Paraaortic lymph node (tissue), 1 donor: ENCODE measurements around the gene FNDC5.

GRCh38 chr1:32753657-32753905, 12.0 kb downstream of the KIAA1522 start:
- PRO-cap: bidirectional peak, plus-strand start at chr1:32753963, minus-strand start at chr1:32753807

DNA sequence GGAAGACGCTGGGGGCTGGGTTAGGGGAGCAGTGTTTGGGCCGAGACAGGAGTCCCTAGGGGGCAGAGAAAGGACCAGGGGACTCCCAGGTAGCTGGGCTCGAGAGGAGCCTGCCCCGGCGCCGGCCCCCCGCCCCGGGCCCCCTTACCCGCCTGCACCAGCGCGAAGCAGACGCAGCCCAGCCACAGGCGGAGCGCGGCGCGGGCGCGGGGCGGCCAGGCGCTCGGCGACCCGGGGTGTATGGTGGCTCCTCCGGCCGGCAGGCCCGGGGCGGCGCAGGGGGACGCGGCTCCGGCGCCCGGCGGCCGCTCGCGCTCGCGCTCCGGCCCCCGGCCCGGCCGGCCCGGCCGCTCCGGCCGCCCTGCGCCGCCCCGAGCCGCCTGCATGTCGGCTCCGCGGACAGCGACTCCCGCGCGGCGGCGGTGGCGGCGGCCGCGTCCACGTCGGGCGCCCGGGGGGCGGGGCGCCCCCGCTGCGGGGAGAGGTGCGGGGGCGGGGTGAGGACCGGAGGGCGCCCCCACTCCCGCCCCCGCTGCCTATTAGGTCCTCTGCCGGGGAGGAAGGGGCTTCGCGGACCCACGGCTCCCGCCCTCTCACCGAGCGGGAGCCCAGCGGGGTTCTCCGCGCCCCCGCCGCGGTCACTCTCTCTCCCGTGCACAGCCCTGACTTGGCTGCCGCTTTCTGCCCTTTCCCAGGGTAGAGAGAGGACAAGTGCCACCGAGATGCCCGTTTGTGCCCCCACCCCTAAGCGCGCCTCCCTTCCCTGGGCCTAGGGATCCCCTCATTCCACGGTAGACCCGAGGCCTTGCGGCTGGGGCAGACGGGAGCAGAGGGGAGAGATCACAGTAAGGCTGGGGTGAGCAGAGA, at the start of gene FNDC5:
Gene FNDC5, minus strand, starts transcription at position 408 of the 867 bp plus-strand sequence.
- PRO-cap: no peak

GRCh38 chr1:32904884-32905111, 3.6 kb upstream of the TMEM54 start:
- PRO-cap: no peak

- PRO-cap: no peak
Observed at GRCh38 chr1:32960160-32961000, 4.2 kb downstream of the RNF19B start.

DNA sequence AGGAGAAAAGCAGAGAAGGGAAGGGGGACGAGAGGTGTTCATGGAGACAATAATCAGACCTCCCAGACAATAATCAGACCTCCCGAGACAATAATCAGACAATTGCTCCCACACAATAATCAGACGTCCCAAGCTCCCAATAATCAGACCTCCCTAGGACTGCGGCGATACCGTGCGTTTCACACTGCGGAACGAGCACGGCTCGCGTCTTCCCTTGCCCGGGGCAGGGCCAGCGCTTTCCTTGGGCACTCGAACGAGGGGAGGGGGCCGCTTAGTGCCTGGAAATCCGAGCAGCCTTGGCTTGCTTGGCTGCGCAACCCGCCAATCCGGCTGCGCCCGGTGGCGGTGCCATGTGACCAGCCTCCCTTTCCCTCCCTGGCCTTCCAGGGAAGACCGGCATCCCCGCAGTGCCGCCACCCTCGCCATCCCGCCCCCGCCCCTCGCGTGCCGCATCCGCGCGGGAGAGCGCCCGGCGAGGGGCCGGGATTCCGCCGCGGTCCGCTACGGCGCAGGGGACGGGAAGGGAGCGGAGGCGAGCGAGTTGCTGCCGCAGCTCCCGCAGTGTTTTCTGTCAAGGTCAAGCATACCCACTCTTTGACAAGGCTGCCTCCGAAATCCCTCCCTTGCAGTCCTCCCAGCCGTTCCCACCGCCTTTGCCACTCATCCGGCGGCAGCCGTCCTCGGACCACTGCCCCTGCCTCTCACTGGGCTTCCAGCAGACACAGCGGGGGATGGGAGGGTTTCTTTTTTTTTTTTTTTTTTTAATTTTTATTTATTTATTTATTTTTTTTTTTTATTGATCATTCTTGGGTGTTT, 8.3 kb upstream of the RNF19B start:
- PRO-cap: bidirectional peak, plus-strand start at position 452 of the sequence, minus-strand start at position 378 of the sequence

- PRO-cap: no peak
Observed at GRCh38 chr1:32986880-32987338, 22.3 kb upstream of the RNF19B start.

DNA sequence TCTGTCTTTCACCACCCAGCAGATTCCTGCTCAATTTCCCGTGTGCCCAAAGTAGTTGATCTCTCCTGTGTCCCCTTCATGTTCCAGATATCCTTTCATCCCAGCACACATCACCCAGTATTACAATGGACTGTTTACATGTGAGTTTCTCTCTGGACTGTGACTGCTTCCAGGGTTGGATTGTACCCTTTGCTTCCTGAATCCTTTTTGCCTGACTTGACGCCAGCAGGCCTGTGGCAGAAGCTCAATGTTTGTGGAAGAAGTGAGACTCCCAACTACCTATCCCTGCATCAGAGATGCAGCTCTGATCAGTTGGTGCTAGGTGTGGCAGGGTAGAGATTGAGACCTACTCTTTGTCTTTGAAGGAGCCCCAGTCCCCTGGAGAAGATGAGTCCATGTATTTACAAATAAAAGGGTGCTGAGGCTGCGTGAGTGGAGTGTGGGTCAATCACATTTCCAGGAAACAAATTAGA, 36.0 kb downstream of the AK2 start:
- PRO-cap: no peak

- PRO-cap: no peak
Observed at GRCh38 chr1:33257865-33258395, 1.6 kb downstream of the ZNF362 start.

GRCh38 chr1:33269171-33269697, 12.9 kb downstream of the ZNF362 start:
- PRO-cap: no peak

DNA sequence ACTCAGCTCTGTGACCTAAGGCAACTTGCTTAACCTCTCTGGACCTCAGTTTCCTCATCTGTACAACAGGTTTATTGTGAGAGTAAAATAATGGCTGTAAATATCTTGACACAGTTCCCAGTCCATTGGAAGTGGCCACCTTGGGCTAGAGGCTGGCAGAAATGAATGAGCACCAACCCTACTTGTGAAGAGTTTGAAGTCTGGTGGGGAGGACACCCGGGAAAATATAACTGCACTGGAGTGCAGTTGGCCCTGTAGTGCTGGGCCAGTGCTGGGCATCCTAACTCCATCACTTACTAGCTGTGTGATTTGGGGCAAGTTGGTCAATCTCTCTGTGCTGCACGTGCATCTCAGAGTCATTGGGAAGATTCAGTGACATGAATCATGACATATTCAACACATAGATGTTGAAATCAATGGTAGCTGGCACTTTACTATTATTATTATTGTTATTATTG, 13.7 kb downstream of the ZNF362 start:
- PRO-cap: no peak

DNA sequence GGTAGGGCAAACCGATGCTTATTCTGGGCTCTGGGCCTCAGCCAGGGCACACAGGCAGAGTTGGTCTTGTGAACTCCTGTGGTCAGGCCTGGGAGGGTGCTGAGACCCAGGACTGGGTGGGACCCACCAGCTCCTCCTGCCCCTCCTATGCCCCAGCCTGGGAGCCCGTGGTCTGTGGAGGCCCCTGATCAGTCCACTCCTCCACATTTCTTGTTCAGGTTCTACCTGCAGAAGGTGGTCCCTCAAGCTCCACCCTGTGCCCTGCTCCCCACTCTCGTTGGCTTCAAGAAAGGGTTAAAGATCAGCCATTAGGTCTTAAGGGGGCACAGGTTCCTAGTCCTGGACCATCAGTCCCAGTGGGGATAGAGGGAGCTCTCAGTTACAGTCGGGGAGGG, 544 bp downstream of the A3GALT2 start:
- PRO-cap: no peak

DNA sequence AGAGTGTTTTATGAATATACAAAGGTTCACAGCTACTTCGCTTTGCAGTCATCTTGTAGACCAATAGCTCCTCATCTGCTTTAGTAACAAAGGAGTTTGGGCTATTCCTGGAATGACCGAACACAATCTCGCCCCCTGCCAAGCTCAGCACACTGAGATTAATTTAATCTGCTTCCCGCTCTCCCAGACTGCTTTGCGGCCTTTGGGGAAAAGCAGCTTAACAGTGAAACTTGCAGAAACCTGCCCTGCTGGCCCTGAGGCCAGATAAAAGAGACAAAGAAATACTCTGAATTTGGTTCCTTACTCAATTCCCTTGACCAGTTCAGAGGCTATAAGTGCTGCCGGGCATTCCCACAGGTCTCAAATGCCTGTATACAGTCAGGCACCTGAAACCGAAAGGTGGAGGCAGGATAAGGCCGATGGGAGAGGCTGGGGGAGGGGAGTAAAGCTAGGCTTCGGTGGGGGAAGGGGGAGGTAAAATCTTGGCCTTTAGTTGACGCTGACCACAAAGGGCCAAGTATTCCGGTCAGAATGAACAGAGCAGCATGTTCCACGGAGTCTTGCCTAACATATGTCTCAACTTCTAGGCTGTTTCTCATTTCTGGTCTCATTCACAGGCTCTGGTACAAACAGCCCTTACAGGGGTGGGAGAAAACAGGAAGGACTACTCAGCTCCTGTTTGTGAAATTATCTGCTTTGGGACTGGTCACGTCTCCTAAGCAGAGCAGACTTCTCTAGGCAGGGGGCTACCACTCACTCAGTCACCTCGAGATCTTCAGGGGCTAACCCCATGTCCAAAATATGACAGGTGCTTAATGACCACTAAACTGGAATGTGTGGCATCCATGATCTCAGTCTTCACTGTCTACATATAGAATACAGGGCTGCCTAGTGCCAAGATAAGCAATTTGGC, 17.8 kb upstream of the A3GALT2 start:
- PRO-cap: bidirectional peak, plus-strand start at position 639 of the sequence, minus-strand start at position 362 of the sequence; unidirectional peak, plus-strand start at position 722 of the sequence

DNA sequence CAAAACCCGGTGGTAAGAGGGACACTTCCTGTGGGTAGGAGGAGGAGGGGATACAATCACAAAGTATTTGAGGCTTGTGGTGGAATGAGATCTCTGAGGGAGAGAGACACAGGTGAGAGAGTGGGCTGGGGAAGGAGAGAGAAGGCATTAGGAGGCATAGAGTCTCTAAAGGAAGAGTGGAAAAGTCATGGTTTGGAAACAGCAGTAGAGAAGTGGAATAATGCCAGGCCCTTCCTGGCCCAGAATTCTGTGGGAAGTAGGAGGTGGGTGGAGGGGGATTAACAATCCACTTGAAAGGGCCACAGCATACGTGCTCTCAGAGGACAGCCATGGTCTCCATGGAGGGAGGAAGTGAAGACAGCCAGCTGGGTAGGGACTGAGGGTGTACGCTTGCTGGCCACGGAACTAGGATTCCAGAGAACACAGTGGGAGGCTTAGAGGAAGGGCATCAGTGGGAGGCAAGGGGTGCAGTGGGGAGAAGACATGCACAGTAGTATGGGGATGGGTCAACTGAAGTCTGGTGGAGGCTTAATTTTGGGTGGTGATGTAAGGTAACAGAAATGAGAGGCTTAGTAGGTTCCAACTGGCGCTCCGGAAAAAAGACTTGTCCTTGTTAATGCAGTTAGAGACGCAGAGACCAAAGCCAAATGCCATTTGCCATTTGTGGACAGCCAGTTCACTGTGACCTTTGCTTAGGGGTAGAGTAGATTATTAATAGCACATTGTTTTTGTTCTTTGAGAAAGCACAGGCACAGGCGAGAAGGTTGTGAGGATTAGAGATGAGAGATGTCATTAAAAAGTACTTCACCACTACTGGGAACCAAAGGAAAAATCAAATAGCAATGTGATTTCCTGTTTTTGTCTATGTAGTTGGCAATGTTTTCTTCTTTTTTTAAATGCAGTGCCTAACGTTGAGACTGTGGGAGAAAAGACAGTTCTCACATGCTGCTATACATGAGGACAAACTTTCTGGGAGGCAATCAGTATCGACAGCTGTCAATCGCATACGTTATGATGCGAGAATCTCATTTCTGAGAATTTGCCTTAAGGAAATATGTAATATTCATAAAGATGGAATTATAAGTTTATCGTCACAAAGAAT, 103.0 kb downstream of the ZSCAN20 start:
- PRO-cap: no peak

- PRO-cap: bidirectional peak, plus-strand start at chr1:34866208, minus-strand start at chr1:34866150; unidirectional peak, minus-strand start at chr1:34866418
Observed at GRCh38 chr1:34865664-34866812, 6.5 kb upstream of the SMIM12 start.

DNA sequence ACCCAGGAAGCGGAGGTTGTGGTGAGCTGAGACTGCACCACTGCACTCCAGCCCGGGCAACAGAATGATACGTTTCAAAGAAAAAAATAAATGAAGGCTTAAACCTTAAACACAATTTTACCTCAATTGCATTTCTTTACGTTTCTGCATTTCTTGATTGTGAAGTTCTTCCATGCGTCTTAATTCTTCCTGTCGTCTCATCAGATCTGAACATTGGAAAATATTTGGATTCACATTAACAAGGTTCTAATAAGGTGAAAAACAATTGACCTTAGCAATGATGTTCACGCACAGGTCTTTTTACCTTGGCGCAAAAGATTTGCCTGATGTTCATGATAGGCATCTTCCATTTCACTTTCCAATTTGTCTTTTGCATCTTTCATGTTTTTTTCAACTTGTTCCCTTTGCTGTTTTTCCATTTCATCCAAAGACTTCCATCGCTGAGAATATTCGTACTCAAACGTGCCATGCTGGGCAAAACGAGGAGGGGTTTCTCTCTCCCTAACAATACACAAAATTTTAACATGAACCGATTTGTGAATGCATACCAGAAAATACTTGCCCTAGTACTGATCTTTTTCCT, 4.0 kb downstream of the SFPQ start:
- PRO-cap: no peak

DNA sequence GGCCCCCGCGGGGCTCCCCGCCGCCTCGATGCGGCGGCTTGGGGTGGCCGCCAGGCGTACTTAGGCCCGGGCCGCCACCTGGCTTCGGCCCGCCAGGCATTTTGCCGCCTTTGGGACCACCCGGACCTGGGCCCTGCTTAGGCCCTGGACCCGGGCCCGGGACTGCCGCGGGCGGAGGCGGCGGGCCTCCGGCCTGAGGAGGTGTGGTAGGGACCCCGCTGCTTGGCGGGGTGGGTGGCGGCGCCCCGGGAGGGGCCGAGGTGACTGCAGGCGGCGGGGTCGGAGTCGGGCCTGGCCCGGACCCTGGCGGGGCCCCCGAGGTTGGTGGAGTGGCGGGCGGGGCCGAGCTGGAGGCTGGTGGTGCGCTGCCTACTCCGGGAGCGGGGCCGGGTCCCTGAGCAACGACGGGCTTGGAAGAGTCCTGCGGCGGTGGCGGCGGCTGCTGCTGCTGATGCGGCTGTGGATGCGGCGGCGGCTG, 589 bp downstream of the SFPQ start:
- PRO-cap: no peak

- PRO-cap: bidirectional peak, plus-strand start at chr1:35193335, minus-strand start at chr1:35193129
Observed at GRCh38 chr1:35193239-35193926, 438 bp upstream of the SFPQ start.

GRCh38 chr1:35363280-35363658, 94.8 kb downstream of the ZMYM4 start:
- PRO-cap: no peak

DNA sequence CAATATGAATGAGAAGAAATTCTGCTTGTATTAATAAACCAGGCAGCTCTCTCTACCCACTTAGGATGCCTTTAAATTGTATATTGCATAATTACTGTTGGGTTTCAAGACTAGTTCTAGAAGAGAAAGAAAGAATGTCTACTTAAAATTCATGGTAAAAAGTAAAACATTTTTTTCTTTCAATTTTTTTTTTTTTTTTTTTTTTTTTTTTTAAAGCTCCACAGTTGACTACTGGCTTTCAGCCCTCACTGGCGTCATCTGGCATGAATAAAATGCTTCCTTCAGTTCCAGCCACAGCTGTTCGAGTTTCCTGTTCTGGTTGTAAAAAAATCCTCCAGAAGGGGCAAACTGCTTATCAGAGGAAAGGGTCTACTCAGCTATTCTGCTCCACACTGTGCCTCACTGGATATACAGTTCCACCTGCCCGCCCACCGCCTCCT, 101.7 kb downstream of the ZMYM4 start:
- PRO-cap: no peak

- PRO-cap: no peak
Observed at GRCh38 chr1:35447254-35447634, 110.0 kb downstream of the KIAA0319L start.